Metastatic Pancreatic Carcinoma in the Ovary (tissue), 1 donor: ENCODE measurements around the gene BASP1.

DNA sequence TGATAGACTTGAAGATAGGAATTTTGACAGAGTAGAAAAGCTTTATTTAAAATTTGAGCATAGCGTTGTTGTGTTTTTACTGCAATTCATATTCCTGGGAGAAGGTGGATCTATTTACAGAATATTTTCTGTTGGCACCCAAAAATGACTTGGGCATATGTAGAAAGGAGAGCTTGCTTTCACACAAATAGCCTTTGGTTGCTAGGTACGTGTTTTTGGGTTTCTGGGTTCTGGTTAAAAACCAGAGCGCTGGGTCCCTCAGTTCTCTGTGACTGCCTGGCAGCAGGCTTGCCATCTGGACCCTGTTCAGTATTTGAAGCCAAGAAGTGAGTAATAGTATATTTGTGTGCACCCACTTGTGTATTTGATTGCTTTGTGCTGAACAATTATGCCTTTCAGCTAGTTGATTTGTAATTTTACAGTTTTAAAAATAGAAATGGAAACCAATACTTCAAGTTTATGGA, 153.3 kb downstream of the TRIO start:
- PRO-cap, result no peak

DNA sequence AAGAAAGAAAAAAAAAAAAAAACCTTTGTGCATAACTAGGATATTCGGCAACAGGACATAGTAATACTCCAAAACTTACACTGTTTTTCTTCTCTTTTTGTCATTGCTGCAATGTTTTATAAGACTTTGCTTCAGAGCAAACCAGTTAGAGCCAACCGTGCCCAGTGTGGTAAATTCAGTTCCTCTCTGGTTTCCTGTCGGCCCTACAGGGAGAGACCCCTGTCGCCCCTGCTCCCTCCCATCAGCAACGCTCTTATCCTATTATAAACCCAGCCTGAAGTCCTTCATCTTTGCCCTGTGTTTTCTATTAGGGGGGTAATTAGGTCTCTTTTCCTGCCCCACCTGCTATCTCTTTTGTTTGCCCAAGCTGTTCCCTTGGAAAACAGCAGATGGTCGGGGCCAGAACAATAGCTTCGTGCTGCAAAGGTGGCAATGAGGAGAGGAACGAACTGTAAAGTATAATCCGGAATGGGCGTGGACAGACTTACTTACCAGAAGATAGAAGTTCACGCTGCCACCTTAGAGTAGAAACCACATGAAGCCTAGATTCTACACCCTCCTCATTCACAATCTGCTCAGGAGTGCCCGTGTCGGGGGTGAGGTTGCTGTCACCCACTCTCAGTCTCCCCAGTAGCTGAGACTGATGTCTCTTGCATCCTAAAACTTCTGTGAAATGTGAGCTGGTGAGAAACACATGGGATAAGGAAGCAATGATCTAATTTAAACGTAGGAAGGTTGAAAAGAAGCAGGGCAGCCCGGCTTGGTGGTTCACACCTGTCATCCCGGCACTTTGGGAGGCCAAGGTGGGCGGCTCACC, 21.4 kb upstream of the OTULINL start:
- PRO-cap, result unidirectional peak, plus-strand start at position 527 of the sequence

- PRO-cap, result no peak
Observed at GRCh38 chr5:14696038-14696781, 31.7 kb downstream of the OTULIN start.

DNA sequence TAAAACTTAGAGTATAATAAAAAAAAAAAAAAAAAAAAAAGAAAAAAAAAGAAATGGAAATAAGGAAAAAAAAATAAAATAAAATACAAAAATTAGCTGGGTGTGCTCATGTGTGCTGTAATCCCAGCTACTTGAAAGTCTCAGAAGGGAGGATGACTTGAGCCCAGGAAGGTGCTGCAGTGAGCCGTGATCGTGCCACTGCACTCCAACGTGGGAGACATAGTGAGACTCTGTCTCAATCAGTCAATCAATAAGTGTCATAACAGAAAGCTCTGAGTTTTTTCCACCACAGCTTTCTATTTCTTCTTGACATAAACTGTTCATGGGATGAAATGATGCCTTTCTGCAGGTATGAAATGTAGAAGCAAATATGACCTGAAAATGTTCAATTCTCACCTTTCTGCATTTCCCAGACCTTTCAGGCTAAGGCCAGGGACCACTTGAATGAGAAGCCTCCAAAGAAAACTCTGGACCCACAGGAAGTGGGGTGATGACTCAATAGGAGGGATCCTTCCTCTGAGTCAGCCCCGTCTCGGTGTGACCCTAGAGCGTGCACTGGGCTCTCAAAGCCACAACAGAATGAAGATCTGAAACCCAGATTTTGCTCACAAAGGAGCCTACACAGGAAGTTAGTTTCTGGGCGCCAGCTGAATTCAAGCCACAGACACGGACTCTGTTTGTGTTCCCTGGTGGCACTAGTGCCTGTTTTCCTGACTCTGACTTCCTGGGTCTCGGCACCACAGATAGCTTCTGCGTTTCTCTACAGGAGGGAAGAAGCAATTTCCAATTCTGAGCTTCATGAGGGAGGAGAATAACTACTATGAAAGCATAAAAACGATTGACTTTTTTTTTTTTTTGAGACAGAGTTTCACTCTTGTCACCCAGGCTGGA, 62.0 kb downstream of the ANKH start:
- PRO-cap, result no peak

DNA sequence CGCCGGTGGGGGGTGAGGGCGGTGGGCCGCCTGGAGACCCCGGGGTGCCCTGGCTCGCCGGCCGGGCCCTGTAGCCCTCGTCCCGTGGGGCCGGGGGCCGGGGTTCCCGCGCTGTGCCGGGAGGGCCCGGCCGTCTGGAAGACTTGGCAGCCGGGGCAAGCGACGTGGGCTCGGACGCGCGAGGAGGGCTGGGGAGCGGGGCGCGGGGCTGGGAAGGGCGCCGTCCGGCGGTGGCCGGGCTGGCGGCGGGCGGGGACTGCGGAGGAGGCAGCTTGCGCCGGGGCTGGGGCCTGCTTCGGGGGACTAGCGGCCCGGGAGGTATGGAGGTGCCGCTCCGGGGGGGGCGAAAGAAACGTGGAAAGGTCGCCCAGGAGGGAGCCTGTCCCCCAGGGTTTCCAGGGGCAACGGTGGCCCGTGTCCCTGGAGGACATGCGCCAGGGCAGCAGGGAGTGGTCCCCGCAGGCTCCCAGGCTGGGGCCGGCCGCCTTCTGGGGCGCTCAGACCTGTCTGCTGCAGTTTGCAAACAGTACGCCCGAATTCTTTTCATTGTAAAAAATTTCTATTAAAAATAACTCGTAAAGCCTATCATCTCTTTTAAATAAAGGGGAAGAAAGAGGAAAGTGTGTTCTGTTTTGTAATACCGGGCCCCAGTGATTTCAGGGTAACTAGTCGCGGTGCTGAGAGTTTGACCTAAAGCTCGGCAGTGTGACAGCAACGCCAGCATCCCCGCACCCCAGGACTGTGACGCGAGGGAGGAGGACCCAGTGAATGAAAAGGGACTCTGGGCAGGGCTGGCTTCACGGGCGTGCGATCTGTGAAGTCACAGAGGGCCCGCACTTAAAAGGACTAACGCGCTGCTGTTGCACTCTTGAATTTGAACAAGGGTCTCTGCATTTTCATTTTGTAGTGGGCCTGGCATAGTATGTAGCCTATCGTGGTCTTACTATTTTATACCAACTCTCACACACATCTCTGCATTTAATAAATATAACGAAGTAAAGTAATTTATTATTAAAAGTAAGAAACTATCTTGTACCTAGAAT, 841 bp upstream of the ANKH start:
- PRO-cap, result unidirectional peak, minus-strand start at position 743 of the sequence

- PRO-cap, result no peak
Observed at GRCh38 chr5:15009432-15009909, 137.9 kb upstream of the ANKH start.

- PRO-cap, result no peak
Observed at GRCh38 chr5:15265821-15266174, 234.2 kb upstream of the FBXL7 start.

DNA sequence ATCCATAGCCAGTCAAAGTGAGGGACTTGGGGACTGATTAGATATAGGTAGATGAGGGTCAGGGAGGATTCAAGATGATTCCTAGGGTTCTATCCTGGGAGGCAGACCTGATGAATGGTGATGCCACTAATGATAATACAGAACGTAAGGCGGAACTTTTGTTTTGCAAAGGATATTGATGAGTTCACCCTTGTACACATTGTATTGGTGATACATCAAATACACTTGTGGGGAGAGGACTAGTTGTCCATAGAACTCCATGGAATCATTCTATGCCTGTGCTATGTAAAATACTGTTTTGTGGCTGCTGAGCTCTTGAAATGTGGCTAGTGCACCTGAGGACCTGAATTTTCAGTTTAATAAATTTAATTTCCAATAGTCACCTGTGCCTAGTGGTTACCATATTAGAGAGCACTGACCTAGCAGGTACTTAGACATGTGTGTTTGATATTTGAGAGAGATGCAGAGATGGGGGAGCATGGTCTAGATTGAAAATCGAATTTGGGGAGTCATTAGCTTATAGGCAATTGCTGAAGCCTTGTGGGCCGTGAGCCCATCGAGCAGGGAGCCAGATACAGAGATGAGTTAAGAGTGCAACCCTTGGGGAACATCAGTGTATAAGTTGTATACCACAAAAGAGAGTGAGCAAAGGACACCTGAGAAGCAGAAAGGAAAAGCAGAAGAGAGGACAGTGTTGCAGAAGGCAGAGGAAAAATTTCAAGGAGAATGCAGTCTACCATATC, 263.5 kb downstream of the MARCHF11 start:
- PRO-cap, result no peak

DNA sequence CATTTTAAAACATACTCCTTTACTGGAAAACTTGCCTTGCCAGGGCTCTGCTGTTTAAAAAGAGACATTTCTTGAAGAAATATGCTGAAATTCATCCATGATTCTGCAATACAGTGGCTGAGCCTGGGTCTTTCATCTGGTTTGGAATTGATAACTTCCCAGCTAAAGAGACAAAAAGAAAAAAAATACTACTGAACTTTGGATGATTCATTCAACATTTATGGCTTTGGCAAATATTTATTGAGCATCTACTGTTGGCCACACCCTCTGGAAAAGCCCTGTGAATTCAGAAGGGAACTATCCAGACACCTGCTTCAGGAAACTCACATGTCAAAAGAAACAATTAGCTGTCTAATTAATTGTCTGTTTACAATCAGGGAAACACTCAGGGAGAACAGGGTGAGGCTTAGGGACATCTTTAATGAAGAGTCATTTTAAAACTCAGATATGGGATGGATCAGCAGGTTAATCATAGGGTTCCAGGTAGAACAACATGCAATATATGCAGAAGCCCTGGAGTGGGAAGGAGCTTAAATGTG, 17.8 kb upstream of the ZNF622 start:
- PRO-cap, result no peak

GRCh38 chr5:16574678-16575206, 42.1 kb downstream of the RETREG1 start:
- PRO-cap, result no peak

GRCh38 chr5:16624882-16625448, 8.2 kb upstream of the RETREG1 start:
- PRO-cap, result no peak

GRCh38 chr5:16727800-16728594, 111.2 kb upstream of the RETREG1 start:
- PRO-cap, result no peak

GRCh38 chr5:17118588-17119081, 98.8 kb upstream of the BASP1 start:
- PRO-cap, result no peak

DNA sequence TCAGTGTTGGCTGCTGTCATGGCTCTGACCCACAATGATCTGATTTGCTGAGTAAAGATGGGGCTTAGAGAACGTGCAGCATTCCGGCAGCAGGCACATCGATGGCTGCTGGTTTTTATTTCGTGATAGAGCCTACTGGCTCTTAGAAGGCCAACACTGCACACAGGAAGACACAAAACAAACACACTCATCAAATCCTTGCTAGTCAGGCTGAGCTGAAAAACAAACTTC, 88.3 kb upstream of the BASP1 start:
- PRO-cap, result no peak

DNA sequence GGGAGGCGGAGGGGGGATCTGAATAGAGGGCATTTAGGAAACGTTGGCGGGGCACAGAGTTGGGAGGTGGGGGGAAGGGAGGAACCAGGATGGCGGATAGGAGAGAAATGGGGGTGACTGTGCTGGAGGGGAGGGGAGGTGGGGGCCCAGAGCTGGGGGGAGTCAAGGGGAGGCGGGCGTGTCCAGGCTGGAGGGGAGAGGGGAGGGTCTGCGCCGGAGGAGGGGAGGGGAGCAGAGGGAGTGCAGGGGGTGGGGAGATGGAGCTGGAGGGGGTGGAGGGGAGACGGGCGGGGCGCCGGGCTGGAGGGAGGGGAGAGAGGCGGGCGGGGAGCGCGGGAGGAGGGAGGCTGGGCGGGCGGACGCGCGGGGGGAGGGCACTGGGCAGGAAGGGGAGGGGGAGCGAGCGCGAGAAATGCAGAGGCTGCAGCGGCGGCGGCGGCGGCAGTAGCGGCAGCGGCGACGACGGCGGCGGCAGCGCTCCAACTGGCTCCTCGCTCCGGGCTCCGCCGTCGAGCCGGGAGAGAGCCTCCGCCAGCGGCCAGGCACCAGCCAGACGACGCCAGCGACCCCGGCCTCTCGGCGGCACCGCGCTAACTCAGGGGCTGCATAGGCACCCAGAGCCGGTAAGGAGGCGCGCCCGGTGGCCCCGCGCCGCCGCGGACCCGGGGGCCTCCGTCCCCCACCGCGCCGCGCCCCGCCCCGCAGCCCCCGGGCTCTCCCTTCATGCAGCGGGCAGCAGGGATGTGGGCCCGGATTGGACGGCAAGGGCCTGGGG, at the start of gene BASP1:
Gene BASP1, plus strand, starts transcription at position 444 of the 775 bp plus-strand sequence.
- PRO-cap, result bidirectional peak, plus-strand start at position 444 of the sequence, minus-strand start at position 274 of the sequence

DNA sequence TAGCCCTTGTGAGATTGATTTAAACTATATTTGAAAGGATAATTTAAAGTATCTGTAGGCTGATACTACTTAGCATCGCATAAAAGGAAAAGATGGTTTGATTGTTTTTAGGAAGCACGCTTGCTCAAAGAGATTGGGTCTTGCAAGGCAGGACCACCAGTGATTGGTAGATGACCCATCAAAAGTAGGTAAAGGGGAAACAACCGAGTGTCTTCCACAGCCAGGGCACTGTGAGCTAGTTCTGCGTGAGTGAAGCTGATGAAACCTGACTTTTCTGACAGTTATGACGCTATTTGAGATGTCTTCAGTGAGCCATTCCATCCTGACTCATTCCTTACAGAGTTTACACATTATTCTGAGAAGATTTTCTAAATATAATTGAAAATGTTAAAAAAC, 49.6 kb downstream of the BASP1 start:
- PRO-cap, result no peak

- PRO-cap, result no peak
Observed at GRCh38 chr5:17359651-17359951, 132.3 kb downstream of the H3Y2 start.

GRCh38 chr5:18744886-18745297, 1089.2 kb upstream of the H3Y1 start:
- PRO-cap, result unidirectional peak, plus-strand start at chr5:18745221

DNA sequence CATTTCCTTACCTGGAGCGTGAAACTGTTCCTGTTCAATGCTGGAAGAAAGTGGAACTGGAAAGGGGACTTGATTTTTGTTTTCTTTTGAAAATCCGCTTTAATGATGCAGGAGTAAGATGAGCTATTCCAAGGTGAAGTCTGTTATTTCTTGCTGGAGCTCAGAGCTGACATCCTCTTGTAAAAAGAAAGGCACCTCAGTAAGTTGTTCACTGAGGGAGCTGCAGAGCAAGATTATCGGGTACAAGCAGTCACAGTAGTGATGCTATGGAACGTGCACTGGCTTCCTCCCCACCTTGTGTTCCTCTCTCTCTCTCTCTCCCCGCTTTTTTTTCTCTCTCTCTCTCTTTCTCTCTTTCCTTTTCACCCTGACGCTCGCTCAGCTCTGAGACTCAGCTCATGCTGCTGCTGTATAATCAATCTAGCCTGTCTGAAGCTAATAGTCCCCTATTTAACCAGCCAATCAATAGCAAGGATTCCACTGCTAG, 587.5 kb upstream of the CDH18 start:
- PRO-cap, result no peak

- PRO-cap, result no peak
Observed at GRCh38 chr5:21484479-21484986, 1368.6 kb downstream of the CDH12 start.